SK-N-DZ (cell line): Measurements from ENCODE around the genes FNBP1 and QRFP.

RAMPAGE:
- cytosol, long total RNA: no peak
- nucleus, long total RNA: no peak
Measured at GRCh38 chr9:129964633-129965800, 78.0 kb downstream of the FNBP1 start.

DNA sequence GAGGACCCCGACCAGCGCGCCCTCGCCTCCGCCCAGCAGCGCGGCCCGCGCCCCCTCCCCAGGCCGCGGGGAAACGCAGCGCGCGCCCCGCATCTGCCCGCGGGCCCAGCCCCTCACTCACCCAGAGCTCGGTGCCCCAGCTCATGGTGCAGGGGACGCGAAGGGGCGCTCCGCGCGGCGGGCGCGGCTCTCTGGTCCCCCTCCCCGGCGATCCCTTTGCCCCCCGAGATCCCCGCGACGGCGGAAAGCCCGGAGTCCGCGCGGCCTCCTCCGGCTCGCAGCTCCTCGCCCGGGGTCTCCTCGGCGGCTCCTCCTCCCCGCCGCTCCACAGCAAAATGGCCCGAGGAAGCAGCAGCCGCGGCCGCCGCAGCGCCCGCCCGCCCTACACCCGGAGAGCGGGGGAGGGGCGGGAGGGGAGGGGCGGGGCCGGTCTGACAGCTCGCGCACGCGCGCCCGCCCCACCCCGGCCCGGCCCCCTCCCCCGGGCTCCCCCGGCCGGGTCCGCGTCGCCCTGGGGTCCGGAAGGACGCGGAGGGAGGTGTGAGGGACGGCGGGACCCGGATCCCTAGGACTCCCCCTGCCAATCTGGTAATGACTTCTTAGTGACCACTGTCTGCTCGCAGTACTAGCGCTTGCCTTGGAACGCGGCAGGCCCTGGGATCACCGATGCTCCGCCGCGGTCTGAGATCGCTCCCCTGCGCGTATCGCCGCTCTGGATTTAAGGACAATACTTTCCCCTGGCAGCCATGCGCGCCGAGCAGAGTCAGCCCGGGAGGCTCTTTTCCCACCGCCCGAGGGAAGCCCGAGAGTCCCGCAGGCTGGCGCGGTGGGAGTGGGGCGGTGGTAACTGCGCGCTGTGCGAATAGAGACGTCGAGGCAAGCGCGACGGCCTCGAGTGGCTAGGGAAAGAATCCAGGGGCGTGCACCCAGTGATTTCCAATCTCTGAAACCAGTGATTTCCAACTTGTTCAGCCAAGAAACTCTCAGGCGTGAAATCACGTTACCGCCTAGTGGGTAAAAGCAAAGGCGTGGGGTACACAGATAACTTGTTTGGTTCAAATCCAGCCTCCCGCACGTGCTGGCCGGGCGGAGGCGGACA is at the start of gene FNBP1:
Gene FNBP1 (minus strand): TSS at position 359 of the 1,099 bp plus-strand sequence.
RAMPAGE:
- cytosol, long total RNA: no peak
- nucleus, long total RNA: no peak

DNA sequence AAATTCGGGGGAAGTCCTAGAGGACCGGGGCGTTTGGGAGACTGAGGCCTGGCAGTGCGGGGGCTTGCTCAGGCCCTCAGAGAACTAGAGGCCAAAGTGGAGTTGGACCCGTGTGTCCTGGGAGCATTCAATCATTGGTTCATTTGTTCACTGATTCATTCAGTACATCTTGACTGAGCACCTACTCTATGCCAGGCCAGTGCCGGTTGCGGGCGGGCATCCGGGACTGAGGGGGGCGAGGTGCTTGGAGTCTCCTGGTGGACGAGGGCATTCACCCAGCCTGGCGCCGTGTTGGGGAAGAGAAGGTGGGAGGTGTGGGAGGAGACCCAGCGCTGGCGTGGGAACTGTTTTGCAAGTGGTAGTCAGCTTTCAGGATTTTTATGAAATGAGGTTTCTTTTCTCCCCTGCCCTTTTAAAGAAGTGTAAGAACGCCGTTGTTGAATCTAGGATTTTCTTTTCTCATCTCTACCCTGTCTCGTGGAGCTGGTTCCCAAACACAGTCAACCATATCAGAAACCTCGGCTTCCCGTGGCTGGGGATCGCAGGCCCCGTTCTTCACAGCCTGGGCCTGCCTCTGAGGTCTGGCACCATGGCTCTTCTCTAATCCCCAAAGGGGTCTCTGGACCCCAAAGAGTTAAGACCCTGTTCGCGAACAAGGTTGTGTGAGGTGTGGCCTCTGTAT is 37.3 kb downstream of the NCS1 start:
RAMPAGE:
- cytosol, long total RNA: no peak
- nucleus, long total RNA: no peak

DNA sequence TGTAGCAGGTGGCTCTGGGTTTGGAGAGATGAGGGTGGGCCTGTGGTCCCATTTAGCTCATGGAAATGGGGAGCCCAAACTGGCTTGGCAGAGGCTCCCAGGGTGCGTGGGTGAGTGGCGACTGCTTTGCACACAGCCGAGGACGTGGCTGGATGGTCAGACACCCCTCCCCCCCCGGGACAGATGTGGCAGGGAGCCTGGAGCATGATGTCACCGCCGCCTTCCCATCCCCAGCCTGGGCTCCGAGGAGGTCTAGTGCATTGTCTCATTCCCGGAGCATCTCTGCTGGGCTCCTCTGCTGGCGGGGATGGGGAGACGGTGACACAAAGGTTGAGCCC is 35.9 kb downstream of the HMCN2 start:
RAMPAGE:
- cytosol, long total RNA: no peak
- nucleus, long total RNA: no peak

DNA sequence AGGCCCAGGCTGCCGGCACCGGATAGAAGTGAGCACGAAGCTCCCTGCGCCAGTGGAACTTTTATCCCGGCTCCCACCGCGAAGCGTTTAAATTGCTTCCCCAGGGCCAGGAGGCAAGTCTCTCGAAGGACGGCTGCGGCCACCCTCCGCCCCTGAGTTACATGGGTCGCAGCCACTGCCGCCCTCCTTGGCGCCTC is 398 bp upstream of the ASS1 start:
RAMPAGE:
- cytosol, long total RNA: no peak
- nucleus, long total RNA: no peak

GRCh38 chr9:130620157-130620601 is 40.8 kb downstream of the FUBP3 start:
RAMPAGE:
- cytosol, long total RNA: no peak
- nucleus, long total RNA: no peak

DNA sequence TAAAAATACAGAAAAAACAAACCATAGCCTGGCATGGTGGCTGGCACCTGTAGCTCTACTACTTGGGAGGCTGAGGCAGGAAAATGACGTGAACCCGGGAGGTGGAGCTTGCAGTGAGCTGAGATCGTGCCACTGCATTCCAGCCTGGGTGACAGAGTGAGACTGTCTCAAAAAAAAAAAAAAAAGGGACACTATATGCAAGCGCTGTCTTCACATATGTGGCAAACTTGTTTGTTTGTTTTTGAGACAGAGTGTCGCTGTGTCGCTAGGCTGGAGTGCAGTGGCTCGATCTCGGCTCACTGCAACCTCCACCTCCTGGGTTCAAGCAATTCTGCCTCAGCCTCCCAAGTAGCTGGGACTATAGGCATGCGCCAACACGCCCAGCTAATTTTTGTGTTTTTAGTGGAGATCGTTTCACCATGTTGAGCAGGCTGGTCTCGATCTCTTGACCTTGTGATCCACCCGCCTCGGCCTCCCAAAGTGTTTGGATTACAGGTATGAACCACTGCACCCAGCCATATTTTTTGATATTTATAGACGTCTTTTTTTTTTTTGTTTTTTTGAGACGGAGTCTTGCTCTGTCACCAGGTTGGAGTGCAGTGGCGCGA is 11.9 kb downstream of the EXOSC2 start:
RAMPAGE:
- cytosol, long total RNA: no peak
- nucleus, long total RNA: no peak

DNA sequence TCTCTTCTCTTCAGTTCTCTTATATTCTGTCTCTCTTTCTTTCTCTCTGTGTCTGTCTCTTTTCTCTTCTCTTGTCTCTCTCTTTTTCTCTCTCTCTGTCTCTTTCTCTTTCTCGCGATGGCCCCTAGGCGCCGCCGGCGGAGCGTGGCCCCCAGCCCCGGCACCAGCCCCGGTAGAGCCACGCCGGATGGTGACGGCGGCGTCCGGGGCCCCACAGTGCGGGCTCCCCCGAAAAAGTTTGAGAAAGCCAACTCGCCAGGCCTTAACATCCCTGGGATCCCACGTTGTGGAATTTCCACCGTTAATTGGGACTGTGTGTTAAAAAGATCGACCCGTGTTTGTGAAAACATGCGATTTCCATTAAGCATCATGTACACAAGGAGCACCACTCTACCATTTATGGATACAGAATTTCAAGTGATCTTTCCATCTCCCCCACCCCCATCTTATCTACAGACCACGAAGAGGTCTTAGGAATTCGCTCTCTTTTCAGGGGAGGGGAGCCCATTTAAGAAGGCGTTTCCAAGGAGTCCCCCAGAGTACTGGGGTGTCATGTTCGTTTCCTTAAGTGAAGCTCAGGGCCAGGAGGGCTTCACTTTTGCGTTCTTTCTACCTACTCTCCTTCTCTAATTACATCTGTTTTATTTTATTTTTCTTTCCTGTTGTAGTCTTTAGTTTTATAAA is 756 bp downstream of the ABL1 start:
RAMPAGE:
- cytosol, long total RNA: no peak
- nucleus, long total RNA: no peak

RAMPAGE:
- cytosol, long total RNA: no peak
- nucleus, long total RNA: no peak
Measured at GRCh38 chr9:130872337-130873656, 23.8 kb downstream of the QRFP start.

GRCh38 chr9:130894999-130896328 is 1.1 kb downstream of the QRFP start:
RAMPAGE:
- cytosol, long total RNA: no peak
- nucleus, long total RNA: no peak

GRCh38 chr9:130896738-130897201 is at the start of gene QRFP:
Gene QRFP, minus strand, starts transcription at chr9:130896812.
RAMPAGE:
- cytosol, long total RNA: no peak
- nucleus, long total RNA: no peak

RAMPAGE:
- cytosol, long total RNA: no peak
- nucleus, long total RNA: no peak
Measured at GRCh38 chr9:131011320-131011872, 2.4 kb downstream of the LAMC3 start.

DNA sequence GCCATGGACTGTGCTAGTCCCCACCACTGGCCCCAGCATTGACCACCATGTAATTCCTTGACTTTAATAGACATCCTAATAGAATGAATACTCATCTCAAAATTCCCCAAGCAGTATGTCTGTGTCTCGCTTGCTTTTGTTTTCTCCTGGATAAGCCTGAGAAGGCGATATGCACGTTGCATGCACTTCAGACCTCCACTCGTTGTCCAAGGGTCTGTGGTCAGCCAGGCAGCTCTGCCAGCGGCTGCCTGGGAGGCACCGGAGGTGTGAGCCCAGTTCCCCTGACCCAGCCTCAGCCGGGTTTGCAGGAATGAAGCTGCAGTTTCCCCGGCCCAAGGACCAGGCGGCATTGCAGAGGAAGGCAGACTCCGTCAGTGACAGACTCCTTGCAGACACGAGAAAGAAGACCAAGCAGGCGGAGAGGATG is 11.1 kb upstream of the AIF1L start:
RAMPAGE:
- cytosol, long total RNA: no peak
- nucleus, long total RNA: no peak

DNA sequence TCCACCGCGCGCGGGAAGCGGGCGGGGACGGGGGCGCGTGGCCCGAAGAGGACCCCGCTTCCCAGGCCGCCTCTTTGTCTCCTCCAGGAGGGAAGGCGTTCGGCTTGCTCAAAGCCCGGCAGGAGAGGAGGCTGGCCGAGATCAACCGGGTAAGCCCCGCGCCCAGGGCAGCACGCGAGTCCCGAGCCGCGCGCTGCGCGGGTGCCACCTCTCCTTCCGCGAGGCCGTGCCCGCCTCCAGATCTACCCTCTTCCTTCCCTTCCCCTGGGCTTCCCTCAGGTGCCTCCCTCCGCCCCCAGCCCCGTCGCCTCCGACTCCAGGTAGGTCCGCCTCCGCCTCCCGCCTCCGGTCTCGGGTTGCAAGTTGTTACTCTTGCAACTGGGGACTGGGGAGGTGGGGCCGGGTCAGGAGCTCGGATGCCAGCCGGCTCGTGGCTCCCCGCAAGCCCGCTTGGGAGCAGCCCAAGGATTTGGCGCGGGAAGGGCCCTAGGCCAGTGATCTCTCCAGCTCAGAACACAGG is 444 bp downstream of the AIF1L start:
RAMPAGE:
- cytosol, long total RNA: no peak
- nucleus, long total RNA: no peak

GRCh38 chr9:131098237-131099213 is 2.2 kb downstream of the AIF1L start:
RAMPAGE:
- cytosol, long total RNA: no peak
- nucleus, long total RNA: no peak

RAMPAGE:
- cytosol, long total RNA: no peak
- nucleus, long total RNA: no peak
Measured at GRCh38 chr9:131125748-131126519, 548 bp downstream of the NUP214 start.

RAMPAGE:
- cytosol, long total RNA: no peak
- nucleus, long total RNA: no peak
Measured at GRCh38 chr9:131132301-131133290, 7.2 kb downstream of the NUP214 start.

RAMPAGE:
- cytosol, long total RNA: no peak
- nucleus, long total RNA: no peak
Measured at GRCh38 chr9:131197764-131198867, 72.7 kb downstream of the NUP214 start.

RAMPAGE:
- cytosol, long total RNA: no peak
- nucleus, long total RNA: no peak
Measured at GRCh38 chr9:131281164-131281601, 4.9 kb upstream of the FAM78A start.

RAMPAGE:
- cytosol, long total RNA: no peak
- nucleus, long total RNA: no peak
Measured at GRCh38 chr9:131394332-131395063, 612 bp downstream of the PRRC2B start.